GM23248 (cell line): ENCODE measurements around a stretch of chr2.

DNA sequence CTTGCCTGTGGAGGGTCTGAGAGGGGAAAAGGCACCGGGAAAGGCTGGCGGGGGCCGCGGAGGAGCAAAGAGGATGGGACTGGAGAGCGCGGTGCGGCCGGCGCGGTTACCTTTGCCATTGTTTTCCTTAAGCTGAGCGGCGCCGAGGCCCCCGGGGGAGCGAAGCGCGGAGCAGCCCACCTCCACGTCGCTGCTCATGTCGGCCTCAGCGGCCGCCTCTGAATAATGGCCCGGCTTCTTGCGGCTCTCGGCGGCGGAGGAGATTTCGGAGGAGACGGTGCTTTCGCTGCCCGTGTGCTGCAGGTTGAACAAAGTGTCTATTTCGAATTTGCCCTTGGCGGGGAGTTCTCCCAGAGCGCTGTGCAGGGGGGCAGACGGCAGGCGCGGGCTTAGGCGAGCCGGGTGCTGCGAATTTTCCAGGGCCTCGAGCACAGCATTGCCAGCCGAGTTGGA is 496 bp downstream of the EVX2 start:
- RAMPAGE, long total RNA = no peak

- RAMPAGE, long total RNA = no peak
Observed at GRCh38 chr2:176161944-176162678, 5.0 kb downstream of the HOXD3 start.

GRCh38 chr2:176455687-176456418 is 186.6 kb downstream of the MTX2 start:
- RAMPAGE, long total RNA = no peak

GRCh38 chr2:176518724-176519311 is 249.6 kb downstream of the MTX2 start:
- RAMPAGE, long total RNA = no peak

- RAMPAGE, long total RNA = no peak
Observed at GRCh38 chr2:176553424-176554712, 284.6 kb downstream of the MTX2 start.

DNA sequence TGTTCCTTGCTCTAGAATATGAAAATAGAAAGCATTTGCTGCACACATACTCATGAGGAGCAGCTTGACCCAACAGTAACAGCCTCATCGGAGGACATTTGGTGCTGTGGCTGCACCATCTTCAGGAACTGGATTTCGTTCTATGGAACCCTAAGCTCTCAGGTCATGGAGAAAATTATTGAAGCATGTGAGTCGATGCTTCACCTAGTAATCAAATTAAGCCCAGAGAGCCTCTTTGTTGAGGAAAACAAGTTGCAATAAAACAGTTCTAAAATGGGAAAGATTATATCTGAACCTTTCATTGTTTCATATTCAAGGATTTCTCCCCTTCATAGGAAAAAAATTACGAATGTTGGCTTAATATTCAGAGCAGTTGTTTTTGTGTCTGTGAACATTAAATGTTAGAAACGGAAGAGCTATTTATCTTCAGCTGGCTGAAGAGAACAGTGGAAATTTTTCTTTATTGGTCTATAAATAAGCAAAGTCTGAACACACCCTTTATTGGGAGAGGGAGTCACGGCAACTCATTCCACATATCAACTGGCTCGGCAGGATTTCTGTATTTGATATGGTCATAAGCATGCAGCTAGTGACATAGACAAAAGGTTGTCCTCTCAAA is 468.6 kb upstream of the HNRNPA3 start:
- RAMPAGE, long total RNA = no peak

GRCh38 chr2:177164960-177165692 is 47.5 kb upstream of the HNRNPA3 start:
- RAMPAGE, long total RNA = no peak

DNA sequence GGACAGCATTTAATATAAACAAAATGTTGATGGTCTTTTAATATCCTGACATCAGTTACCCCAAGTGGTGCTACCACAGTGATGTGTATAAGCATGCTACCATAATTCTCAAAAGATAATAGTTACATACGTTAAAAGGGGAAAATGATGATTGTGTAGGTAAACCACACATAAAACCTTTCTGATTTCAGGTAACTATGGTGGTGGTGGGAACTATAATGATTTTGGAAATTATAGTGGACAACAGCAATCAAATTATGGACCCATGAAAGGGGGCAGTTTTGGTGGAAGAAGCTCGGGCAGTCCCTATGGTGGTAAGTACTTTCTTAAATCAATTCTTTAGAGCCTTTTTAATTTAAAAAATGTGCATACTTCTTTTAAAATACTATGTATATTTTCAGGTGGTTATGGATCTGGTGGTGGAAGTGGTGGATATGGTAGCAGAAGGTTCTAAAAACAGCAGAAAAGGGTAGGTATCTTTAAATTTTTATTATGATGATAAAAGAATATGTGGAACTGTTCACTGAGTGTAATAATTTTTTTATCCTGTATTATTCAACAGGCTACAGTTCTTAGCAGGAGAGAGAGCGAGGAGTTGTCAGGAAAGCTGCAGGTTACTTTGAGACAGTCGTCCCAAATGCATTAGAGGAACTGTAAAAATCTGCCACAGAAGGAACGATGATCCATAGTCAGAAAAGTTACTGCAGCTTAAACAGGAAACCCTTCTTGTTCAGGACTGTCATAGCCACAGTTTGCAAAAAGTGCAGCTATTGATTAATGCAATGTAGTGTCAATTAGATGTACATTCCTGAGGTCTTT is 6.5 kb downstream of the HNRNPA3 start:
- RAMPAGE, long total RNA = no peak

DNA sequence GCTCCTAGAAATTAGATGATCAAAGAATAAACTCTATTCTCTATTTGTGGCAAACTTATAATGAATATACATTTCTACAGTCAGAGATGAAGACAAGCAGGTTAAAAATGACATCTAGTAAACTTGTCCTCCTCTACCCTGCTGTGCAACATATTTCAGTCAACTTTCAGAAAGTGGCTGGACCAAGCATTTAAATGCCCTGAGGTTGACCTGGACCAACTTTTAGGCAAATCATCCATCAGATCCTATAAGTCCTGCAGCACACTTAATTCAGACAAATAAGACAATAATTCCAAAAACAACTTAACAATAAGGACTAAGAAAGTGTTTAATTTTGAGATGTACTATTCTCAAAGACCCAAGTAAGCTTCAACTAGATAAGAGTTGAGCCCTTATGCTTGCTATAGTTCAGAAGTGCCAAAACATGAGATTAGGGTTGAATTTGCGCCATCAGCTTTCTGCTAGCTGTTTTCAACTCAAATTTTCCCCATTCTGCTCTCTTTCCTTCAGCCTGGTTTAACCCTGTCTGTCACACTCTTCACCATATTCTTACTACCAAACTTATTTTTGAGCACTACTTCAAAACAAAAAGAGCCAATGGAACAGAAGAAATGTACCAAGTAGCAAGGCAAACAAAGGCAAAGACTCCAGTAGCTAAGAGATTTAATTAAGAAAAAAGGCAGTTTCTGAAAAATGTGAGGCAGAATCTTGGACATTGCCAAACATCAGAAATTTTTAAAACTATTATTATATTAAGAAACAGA is 4.2 kb downstream of the NFE2L2 start:
- RAMPAGE, long total RNA = no peak

DNA sequence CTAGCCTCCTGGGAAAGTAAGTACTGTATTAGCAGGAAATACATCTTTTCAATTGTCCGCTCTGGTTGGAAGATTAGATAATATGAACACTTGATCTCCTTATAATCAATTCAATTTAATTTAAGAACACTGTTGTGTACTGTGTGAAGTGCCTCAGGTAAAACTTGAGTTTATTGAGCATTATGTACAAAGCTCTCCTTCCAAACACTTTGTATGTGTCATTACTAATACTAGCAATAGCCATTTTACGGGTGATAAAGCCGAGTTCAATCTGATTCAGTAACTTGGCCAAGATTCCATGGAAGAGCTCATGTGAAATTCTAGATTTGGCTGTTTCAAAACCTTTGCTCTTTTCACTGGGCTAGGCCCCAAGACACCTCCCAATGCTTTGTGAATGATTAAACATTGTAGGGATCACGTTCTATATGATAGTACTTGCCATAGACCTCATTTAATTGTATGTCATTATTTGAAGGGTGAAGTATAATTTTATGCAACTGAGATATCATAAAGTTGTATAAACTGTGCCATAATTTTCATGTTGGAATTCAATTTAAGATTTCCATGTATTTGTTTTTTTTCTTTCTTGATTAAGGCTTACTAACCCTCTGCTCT is 8.9 kb upstream of the NFE2L2 start:
- RAMPAGE, long total RNA = no peak

DNA sequence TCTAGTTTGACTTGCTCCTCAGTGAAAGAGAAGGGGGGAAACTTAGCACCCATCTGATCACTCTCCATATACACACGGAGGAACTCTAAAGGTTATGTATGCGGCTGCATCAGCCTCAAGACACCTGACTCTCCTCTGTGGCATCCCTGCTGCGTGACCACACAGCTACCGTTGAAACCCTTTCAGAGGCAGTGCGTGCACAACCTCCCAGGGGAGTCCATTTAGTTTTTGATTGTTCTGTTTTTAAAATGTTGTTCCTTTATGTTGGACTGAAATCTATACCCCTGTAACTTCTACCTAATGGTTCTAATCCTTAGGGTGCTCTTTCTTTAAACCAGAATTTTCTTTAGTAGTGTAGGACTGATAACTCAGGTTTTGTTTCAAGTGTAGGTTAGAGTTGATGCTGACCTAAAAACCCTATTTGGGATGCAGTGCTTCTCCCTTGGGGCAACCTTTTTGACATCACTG is 16.4 kb upstream of the TTC30A start:
- RAMPAGE, long total RNA = no peak

DNA sequence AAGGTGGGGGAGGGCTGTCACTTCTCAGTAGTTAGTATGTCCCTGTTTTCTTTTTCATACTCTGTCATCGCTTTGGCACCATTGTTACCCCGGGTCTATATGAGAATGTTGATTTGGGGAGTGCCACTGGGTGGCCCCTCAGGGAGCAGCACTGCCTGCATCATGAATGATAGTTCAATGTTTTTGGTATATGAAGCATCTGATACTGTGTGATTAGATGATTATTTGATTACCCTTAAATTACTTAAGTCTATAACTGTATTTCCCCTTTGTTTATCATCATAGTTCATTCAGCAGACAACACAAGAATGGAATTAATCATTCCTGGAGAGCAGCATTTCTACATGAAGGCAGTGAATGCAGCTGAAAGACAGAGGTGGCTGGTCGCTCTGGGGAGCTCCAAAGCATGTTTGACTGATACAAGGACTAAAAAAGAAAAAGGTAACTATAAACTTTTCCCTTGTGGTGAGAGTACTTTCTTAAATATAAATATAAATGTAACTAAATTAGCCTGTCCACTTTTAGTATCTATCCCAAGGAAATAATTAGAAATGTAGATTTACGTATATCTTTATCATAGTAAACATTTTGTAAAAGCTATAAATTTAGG is 10.2 kb downstream of the PLEKHA3 start:
- RAMPAGE, long total RNA = no peak

GRCh38 chr2:178514559-178515061 is 34.4 kb downstream of the PLEKHA3 start:
- RAMPAGE, long total RNA = no peak

DNA sequence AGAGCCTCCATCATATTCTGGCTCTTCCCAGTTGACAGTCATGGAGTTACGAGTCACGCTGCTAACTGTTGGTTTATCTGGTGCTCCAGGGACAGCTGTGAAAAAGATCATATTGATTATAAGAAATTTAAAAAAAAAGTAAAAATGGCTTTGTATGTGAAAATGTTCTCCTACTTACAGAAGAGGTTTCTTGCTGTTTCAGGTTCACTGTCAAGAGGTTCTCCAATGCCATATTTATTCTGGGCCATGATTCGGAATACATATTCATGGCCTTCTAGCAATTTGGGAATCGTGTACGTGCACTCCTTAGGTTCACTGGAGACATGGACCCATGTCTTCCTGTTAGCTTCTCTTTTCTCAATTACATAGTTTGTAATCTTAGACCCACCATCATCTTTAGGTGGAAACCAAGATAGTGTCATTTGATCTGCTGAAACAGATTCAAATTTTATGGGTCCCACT is 118.7 kb downstream of the PLEKHA3 start:
- RAMPAGE, long total RNA = no peak

DNA sequence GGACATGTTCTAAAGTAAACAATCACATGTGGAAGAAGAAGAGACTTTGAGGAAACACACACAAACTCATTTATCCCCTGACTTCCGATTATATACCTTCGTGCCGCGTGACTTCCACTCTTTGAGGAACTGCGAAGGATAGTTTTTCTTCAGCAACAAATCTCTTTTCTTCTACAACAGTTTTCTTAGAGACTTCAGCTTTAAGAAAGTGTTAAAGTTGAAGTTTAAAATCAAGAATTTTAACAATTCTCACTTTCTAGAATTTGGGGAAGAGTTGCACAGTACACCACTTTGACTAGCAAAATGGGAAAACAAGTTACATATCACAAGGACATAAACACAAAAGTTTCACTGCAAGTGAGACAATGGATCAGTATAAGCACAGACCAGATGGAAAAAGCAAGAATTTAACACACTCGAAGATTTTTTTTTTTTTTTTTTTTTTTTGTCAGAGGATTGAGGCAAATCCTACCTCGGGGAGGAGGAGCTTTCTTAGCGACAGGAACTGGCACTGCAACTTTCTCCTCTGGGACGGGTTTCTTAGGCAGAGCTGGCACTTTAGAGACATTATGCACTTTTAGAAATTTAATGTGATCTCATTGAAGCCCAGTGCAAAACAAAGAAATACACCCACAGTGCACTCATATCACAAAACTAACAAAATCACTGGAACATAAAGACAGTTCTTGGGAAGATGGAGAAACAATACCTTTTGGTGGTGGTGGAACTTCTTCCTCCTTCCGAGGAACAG is 118.5 kb downstream of the TTN start:
- RAMPAGE, long total RNA = no peak

DNA sequence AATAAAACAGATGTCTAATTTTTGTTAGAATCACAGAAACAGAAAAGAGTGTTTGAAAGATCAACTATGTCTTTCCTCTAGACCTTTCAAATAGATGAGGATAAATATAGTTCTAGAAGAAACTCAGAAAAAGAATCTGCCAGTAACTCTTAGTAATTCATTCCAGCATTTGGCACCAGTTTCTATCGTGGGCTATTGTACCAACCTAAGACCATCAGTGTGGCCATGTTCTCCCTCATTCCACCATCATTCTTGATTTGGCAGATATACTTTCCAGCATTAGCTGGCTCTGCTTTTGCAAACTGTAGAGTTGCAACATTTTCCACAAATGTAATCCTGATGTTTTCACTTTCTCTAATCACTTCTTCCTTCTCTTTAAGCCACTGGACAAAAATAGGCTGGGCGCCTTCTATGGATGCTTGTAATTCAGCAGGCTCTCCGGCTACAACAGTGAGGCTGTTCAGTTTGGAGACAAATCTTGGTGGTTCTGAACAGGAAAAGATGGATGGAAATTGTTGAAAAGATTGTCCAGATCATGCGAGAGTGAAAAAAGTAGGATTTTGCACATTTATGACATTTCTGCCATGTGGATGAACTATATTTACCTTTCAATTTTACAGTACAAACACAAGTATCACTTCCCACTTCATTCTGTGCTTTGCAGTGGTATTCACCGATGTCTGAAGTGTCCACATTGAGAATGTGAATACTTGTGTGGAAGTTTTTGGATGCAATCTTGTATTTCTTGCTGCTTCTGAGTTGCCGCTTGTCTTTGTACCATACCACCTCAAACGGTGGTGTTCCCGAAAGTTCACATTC is 81.9 kb downstream of the TTN start:
- RAMPAGE, long total RNA = no peak

- RAMPAGE, long total RNA = no peak
Observed at GRCh38 chr2:178729891-178730230, 77.4 kb downstream of the TTN start.

DNA sequence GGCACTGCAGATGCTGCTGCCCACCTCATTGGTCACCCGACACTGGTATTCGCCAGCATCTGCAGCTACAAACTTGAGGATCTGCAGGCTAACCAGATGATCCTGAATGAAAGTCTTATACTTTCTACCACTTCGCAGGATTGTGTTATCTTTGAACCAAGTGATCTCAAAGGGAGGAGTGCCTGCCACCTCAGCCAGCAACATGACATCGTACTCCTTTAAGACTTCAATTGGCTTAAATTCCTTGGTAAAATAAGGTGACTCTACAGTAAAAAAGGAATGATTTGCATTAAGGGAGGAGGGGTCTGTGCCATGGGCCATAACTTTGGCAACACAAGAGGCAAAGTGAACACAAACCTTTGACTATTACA is 75.5 kb downstream of the TTN start:
- RAMPAGE, long total RNA = no peak

DNA sequence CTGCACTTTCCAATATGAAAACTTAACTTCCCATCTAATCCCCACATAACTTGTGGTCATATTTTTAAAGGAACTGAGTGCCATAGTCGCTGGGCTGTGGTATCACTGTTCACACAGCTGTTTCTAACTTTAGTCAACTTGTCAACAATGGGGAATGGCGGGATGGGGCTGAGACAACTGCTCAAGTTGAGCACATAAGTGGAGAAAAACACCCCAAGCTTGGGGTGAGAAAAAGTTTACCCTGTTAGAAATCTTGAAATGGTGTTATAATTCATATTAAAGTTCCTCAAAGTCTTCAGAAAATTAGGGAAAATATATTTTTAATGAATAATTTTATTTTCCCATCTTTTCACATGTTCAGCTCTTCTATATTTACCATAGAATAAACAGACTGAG is 52.1 kb upstream of the TTN start:
- RAMPAGE, long total RNA = no peak

GRCh38 chr2:178909379-178909843 is 102.2 kb upstream of the TTN start:
- RAMPAGE, long total RNA = no peak